Spinal cord (tissue), 3 donors: ENCODE measurements around a stretch of chr6.

GRCh38 chr6:125443970-125444502 is 142.3 kb upstream of the HDDC2 start:
- PRO-cap = no peak
- RAMPAGE, long total RNA = no peak

DNA sequence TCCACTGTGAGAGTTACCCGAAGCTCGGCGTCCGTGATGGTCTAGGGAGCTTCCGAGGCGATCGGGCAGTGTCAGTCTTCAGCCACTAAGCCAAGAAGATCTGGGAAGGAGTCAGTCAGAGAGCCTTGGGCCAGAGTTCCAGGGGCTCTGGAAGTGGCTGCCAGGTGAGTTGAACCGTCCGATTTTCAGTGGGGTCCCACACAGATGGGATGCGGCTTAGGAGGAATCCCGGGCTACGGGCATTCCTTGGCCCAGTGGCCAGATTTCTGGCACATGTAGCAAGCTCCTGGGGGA is 44.4 kb upstream of the HEY2 start:
- PRO-cap = no peak
- RAMPAGE, long total RNA = no peak

GRCh38 chr6:125821666-125822494 is 31.1 kb downstream of the NCOA7 start:
- PRO-cap = no peak
- RAMPAGE, long total RNA = no peak

DNA sequence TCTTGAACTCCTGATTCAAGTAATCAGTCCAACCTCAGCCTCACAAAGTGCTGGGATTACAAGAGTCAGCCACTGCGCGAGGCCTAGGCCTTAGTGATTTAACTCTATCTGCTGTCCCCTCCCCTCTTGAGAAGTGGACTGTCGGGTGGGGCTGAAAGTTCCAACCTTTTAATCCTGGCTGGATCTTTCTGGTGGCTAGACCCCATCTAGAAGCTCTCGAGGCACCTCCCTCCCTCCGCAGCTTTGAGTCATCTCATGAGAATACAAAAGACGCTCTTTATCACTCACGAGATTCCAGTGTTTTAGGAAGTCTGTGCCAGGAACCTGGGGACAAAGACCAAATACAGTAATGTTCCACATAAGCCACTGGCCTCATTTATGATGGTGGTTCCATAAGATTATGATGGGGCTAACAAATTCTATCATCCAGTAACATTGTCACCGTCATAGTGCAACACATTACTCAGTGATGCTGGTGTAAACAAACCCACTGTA is 48.6 kb downstream of the NCOA7 start:
- PRO-cap = no peak
- RAMPAGE, long total RNA = no peak

- PRO-cap = no peak
- RAMPAGE, long total RNA = no peak
Observed at GRCh38 chr6:125888989-125890209, 67.2 kb upstream of the HINT3 start.

DNA sequence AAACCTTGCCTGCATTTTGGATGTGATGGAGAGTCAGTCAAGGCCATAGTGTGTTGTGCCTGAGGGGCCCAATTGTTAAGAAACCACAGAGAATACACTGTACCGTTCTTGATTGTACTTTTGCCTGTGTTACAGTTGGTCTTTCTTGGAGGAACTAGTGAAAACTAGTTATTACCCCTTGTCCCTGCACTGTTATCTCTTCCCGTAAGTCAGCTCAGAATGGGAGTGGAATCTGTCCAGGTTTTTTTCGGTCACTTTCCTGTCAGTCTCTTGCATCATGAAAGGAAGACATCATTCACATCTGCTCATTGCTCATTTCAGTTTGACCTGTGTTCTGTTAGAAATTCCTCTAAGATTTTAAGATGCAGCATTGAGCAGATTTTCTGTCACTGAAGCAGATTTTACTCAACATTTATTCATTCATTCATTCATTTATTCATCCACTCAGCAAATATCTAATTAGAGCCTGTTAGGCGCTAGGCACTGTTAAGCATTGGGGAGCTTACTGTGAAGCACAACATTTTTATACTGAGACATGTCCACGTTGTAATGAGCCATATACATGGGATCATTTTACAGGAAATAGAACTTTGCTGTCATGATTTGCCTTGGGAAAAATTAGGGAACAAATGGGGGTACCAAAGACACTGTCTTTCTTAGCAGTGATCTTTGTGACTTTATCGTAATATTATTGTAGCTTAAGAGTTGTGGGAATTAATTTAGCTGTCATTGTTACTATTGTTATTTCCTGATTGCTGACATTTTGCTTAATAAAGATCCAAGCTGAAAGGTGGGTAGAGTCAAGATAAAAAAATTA is 33.1 kb upstream of the HINT3 start:
- PRO-cap = no peak
- RAMPAGE, long total RNA = no peak

- PRO-cap = no peak
- RAMPAGE, long total RNA = no peak
Observed at GRCh38 chr6:126040706-126041562, 54.6 kb downstream of the TRMT11 start.

- PRO-cap = no peak
- RAMPAGE, long total RNA = no peak
Observed at GRCh38 chr6:126170507-126170960, 169.4 kb upstream of the CENPW start.

GRCh38 chr6:126199400-126199830 is 140.5 kb upstream of the CENPW start:
- PRO-cap = no peak
- RAMPAGE, long total RNA = no peak

DNA sequence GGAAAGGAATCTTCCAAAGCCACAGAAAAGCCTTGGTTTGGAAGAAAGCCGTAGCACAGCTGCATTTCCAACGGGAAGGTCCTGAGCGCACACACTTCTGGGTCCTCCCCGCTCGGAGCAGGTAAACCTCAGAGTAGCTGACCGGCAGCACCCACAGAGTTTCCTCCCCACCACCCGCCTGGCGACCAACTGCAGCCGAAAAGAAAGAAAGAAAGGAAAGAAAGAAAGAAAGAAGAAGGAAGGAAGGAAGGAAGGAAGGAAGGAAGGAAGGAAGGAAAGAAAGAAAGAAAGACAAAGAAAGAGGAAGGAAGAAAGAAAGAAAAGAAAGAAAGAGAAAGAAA is 898 bp upstream of the RSPO3 start:
- PRO-cap = no peak
- RAMPAGE, long total RNA = no peak

DNA sequence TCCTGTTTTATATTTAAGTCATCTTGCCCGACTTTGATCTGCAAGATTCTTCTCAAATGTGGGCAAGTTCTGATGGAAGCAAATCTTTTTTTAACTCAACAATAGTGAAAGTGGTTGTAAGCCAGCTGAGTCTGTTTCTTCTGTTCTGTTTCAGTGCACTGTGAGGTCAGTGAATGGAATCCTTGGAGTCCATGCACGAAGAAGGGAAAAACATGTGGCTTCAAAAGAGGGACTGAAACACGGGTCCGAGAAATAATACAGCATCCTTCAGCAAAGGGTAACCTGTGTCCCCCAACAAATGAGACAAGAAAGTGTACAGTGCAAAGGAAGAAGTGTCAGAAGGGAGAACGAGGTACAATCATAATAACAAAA is 36.6 kb downstream of the RSPO3 start:
- PRO-cap = no peak
- RAMPAGE, long total RNA = no peak

GRCh38 chr6:127939461-127940132 is 38.7 kb upstream of the THEMIS start:
- PRO-cap = no peak
- RAMPAGE, long total RNA = no peak

GRCh38 chr6:128075182-128075957 is 174.5 kb upstream of the THEMIS start:
- PRO-cap = no peak
- RAMPAGE, long total RNA = no peak

GRCh38 chr6:128222360-128222946 is 297.9 kb downstream of the PTPRK start:
- PRO-cap = no peak
- RAMPAGE, long total RNA = no peak

DNA sequence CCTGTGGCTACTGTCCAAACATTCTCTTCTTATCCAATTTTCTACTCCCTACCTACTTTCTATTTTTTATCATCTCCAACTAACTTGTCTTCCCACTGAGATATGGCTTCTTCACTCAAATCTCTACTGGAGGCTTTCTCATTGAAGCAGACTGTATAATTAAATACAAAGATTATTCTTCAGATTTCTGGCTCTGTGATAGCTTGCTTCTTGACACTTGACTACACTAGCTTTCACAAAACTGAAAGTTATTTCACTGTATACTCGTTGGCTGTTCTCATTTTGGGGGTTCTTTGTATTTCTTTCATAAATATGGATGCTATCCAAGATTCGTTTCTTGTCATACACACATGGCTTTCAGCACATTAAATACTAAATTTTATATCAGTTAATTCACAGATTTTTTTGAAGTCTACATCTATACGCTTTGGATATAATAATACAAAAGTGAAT is 232.5 kb downstream of the PTPRK start:
- PRO-cap = no peak
- RAMPAGE, long total RNA = no peak

GRCh38 chr6:128374379-128375146 is 145.8 kb downstream of the PTPRK start:
- PRO-cap = no peak
- RAMPAGE, long total RNA = no peak

DNA sequence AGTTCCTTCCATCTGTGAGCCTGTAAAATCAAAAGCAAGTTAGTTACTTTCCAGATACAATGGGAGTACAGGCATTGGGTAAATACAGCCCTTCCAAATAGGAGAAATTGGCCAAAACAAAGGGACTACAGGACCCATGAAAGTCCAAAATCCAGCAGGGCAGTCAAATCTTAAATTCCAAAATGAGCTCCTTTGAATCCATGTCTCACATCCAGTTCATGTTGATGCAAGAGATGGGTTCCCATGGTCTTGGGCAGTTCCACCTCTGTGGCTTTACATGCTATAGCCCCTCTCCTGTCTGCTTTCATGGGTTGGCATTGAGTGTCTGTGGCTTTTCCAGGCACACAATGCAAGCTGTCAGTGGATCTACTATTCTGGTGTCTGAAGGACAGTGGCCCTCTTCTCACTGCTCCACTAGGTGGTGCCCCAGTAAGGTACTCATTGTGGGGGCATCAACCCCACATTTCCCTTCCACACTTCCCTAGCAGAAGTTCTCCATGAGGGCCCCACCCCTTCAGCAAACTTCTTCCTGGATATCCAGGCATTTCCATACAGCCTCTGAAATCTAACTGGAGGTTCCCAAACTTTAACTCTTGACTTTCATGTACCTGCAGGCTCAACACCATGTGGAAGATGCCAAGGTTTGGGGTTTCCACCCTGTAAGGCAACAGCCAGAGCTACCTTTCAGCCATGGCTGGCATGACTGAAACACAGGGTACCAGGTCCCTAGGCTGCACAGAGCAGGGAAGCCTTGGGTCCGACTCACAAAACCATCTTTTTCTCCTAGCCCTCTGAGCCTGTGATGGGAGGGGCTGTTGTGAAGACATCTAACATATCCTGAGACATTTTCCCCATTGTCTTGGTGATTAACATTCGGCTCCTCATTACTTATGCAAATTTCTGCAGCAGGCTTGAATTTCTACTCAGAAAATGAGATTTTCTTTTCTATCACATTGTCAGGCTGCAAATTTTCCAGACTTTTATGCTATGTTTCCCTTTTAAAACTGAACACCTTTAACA is 144.4 kb downstream of the PTPRK start:
- PRO-cap = no peak
- RAMPAGE, long total RNA = no peak

DNA sequence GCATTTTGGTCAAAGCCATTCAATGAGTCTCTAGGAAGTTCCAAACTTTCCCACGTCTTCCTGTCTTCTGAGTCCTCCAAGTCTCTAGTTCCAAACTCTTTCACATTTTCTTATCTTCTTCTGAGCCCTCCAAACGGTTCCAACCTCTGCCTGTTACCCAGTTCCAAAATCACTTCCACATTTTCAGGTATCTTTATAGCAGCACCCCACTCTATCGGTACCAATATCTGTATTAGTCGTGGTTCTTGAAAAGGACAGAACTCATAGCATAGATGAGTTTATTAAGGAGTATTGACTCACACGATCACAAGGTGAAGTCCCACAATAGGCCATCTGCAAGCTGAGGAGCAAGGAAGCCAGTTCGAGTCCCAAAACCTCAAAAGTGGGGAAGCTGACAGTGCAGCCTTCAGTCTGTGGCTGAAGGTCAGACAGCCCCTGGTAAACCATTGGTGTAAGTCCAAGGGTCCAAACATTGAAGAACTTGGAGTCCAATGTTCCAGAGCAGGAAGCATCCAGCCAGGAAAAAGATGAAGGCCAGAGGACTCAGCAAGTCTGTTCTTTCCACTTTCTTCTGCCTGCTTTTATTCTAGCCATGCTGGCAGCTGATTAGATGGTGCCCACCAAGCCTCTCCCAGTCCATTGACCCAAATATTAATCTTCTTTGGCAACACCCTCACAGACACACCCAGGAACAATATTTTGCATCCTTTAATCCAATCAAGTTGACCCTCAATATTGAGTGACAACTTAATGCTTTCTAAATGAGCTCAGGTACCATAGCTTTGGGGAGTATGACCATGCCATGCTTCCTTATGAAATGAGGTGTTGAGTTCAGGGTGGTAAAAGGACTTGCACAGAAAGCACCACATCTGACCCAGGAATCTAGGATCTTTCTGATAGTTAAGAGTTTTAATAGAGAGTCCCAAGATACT is 120.2 kb downstream of the ARHGAP18 start:
- PRO-cap = no peak
- RAMPAGE, long total RNA = no peak

- PRO-cap = no peak
- RAMPAGE, long total RNA = no peak
Observed at GRCh38 chr6:129685526-129686064, 24.4 kb downstream of the ARHGAP18 start.

DNA sequence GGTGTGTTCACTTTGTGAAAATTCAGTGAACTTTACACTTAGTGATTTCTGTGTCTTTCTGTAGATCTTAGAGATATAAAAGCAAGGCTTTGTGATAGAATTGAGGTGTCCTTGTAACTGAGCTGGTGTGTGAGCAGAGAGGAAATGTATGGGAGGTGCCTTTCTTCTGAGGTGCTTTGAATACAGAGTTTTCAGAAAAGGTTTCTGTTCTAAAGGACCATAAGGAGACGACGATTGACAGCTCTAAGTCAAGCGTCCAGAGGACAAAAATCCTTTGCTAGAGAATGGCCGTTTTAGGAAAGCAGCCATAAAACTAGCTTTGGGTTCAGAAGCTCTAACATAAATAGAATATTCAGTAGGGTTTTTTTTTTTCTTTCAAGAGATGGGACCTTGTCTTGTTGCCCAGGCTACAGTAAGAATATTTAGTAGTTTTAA is 90.3 kb downstream of the SAMD3 start:
- PRO-cap = no peak
- RAMPAGE, long total RNA = no peak